Cardiac ventricle fibroblast (primary cell): ENCODE measurements around the gene EMC8.

DNA sequence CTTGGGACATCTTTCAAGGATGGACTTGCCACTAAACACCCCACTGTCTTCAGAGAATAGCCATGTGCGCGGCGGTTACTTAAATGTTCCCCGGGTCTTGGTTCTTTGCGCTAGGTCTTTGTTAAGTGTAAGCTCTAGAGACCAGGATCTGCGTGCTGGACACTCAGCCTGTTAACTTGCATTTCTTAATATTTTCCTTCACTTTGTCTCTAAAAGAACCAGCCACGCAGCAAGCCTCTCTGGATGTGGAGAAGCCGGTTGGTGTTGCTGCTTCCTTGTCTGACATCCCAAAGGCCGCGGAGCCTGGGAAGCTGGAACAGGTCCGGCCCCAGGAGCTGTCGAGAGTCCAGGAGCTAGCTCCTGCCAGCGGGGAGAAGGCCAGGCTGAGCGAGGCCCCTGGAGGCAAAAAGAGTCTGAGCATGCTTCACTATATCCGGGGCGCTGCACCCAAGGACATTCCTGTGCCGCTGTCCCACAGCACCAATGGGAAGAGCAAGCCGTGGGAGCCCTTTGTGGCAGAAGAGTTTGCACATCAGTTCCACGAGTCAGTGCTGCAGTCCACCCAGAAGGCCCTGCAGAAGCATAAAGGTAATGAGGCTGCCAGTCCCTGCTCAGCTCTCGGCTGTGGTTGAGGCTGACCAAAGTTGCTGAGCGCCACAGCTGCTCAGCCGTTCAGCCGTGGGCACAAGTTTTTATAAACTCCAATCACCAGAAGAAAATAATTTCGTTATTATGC lies 22.8 kb downstream of the GINS2 start:
- RAMPAGE, long total RNA = no peak

DNA sequence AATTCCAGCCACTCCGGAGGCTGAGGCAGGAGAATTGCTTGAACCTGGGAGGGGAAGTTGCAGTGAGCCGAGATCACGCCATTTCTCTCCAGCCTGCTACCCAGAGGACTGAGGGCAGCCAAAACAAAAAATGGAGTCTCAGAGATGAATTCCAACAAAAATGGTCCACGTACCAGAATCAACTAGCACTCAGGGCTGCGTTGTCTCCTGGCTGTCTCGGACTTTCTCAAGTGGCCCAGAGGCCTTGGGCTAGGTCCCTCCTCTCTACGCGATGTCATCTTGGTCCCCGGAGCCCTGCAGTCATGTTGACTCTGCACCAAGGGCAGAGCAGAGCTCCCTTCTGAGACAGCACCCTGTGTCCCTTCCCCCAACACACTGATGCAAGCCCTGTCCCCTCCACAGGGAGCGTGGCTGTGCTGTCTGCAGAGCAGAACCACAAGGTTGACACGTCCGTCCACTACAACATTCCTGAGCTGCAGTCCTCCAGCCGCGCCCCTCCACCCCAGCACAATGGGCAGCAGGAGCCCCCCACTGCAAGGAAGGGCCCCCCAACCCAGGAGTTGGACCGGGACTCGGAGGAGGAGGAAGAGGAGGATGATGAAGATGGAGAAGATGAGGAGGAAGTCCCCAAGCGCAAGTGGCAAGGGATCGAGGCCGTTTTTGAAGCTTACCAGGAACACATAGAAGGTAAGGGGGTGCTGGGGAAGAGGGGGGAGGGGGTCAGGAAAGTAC lies 20.9 kb downstream of the GINS2 start:
- RAMPAGE, long total RNA = no peak

- RAMPAGE, long total RNA = no peak
Measured at GRCh38 chr16:85720175-85720688, 30.7 kb downstream of the C16orf74 start.

- RAMPAGE, long total RNA = start-site peak on the plus strand at chr16:85799635-85799717, 3,144 and 193 reads in 2 replicates
Measured at GRCh38 chr16:85798657-85799890, at the start of gene EMC8. TSS of gene EMC8 (minus strand) at chr16:85799544.

DNA sequence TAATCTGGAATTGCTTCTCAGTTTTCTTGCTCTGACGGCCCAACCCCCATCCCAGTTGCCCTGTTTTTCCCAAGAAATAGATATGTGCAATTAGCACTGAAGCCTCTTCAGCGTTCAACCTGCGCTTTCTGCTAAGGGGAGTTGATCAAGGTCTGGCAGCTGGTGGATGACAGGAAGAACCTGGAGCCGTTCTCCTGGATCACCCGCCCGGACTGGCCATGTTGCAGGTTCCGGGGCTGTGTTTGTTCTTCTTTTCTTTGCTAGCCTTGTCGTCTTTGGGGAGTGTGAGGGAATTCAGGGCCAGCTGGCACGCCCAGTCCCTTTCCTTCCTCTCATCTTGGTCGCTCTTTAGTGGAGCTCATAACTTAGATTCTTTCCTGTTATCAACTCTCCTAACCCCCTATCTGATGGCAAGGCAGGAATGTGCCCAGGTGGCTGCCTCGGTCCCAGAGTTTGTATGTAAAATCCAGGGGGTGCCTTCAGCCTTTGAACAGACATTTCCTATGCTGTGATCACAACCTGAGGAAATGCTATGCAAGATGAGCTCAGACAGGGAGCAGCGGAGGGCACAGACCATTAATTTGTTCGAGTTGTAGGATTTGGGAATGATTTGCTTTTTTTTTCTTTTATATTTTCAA lies 28.8 kb upstream of the IRF8 start:
- RAMPAGE, long total RNA = no peak

- RAMPAGE, long total RNA = no peak
Measured at GRCh38 chr16:85888622-85889344, 10.2 kb upstream of the IRF8 start.

DNA sequence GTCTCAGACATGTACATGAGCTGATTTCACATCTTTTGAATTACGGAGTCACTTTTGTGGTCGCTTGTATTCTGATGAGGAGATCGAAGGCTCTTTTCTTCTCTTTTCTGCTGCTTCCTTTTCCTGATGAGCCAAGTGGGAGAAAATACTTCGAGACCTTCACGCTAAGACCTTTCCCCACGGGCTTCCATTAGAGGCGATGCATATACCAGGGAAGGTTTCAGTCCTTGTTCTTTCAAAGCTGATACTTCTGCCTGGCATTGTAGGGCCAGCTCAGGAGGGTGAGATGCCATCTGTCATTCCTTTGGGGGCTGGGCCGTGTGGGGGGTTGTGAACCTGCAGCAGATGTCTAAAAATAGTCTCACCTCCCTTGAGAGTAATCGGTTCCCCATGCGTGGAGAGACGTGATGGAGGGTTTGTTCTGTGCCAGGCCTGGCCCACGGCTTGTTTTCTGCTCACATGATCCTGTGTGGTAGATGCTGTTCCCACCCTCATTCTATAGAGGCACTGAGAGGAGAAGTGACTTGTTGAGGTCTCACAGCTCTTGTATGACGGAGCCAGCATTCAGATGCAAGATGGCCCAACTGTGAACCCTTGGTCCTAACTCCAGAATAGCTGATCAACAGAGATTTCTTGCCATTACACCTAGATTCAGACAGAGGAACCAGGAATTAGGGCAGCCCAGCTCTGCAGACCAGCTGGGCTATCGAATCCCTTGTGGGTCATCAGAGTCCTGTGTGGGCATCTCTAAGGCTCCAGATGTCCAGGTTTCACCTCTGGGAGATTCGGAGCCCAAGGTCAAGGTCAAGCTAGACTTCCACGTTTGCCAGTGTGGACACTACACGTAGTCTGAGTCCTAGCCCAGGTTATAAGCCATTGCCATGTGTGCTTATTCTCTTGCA lies 4.6 kb downstream of the IRF8 start:
- RAMPAGE, long total RNA = no peak

- RAMPAGE, long total RNA = no peak
Measured at GRCh38 chr16:85906230-85906776, 7.3 kb downstream of the IRF8 start.

DNA sequence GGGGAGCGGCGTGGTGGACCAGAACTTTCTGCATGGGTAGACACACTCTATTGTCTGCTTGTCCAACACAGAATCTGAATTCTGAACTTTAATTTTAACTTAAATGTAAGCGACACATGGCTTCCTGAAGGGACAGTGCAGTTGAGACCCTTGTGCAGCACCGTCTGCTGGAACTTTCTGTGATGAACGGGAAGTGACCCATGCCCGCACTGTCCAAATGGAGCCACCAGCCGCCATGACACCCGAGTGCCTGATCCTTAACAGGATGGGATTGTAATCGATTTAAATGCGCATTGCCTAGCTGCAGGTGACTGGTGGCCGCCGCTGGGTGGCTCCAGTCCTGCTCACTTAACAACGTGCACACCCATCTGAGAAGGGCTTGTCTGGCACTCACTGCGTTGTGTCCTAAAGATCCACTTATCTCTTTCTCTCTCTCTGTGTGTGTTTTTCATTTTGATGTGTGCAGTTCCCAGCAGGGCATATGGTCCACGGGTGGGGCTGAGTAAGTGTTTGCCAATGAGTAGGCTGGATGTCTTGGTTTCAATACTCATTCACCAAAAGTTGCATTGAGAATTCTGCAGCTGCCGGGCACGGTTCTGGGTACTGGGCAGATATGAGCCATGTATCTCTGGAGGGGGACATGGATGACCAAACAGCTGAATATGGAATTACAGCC lies 80.6 kb downstream of the IRF8 start:
- RAMPAGE, long total RNA = no peak

DNA sequence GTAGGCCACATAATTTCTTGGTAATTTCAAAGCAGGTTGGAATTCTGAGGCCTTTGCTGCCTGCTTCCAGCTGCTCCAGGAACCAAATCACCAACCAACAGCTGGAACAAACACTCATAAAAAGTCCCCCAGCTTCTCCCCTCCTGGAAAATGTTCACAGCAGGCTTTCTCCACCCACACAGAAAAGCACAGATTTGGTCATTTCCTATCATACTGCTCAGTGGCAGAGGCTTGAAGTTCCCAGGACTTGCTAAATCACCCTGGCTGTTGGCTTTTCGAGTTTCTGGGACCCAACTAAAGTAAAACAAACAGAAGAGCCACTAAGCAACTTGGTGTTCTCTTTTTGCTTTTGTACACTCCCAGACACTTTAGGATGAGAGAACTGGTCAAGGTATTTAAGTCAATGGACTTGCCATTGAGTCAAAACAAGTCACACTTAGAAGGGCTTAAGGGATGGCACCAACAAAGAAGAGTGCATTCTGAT lies 259.0 kb downstream of the IRF8 start:
- RAMPAGE, long total RNA = no peak

DNA sequence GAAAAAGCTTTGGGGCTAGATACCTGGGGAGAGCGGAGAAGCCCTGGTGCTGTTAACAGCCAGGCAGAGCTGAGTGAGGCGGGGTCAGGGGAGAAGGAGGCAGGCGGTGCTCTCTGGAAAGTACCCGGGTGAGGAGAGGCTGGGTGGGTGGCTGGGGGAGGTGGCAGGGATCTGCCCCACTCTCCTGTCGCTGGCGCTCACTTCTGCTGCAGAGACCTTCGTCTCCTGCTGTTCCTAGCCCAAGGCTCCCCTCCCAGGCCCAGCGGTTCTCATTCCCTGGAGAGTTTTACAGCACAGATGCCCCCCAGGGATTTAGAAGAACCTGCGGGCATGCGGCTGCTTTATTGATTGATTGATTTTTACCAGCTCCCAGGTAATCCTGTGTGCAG lies 302.8 kb downstream of the IRF8 start:
- RAMPAGE, long total RNA = no peak

- RAMPAGE, long total RNA = no peak
Measured at GRCh38 chr16:86341110-86341501, 169.2 kb upstream of the FOXF1 start.

DNA sequence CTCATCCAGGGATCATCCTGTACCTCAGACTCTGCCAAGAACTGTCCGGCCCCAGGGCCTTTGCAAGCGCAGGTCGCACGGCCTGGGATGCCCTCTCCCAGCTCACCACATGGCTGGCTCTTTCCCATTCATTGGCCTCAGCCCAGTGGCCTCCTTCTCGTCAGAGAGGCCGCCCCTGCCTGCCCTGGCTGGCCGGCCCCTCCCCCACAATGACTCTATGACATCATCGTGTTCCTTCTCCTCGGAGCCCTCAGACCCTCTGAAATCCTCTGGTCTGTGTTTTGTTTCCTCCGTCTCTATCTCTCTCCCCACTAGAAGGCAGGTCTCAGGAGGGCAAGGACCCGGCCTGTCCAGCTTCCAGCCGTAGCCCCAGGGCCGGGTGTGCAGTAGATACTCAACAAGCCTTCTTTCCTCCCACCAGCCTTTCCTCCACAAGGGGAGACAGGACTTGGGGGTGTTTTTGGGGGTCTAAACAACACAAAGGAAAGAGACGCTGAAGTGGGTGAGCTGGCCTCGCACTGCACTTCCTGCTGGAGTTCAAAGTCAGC lies 164.8 kb upstream of the FOXF1 start:
- RAMPAGE, long total RNA = no peak

GRCh38 chr16:86496286-86496718 lies 14.0 kb upstream of the FOXF1 start:
- RAMPAGE, long total RNA = no peak

DNA sequence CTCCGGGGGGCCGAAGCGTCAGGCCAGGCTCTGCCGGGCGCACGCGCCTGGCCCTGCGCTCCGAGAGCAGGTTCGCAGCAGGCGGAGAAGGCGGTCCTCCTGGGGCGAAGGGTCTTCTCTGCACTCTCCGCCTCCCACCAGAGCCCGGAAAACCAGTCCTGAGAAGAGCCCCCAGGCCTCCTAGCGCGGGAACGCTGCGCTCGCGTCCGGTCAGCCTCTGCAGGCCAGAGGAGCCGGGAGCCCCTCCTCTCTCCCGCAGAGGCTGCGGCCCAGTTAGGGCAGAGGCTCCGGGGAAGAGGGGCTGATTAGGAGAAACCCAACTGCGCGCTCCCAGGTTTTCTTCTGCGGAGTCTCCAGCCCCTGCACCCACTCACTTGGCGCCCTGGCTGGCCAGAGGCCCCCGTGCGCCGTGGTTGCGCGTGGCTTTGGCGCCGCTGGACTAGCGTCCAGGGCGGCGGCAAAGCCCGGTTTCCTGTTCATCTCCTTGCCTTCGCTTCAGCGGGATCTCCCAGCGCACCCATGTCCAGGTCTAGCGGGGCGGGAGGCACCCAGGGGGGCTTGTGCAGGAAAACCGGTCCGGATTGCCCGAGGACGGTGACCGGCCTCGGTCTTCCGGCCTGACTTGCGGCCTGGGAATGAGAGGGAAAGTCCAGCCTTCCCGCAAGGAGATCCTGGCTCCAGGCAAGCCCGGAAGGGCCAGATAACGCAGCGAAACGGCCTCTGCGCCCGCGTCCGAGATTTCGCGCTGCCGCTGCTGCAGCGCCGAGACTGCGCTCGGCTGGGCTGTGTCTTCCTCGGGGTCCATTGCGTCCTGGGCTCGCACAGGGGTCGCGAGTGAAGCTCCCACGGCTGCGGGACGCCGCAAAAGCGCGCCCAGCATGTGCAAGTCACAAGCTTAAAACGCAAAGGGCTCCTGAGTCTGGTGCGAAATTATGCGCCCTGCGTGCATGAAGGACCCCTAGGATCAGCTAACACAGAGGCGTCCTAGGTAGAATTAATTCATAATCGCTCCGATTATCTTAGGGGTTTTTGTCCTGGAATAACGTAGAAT lies 5.5 kb downstream of the FOXF1 start:
- RAMPAGE, long total RNA = no peak

GRCh38 chr16:86586416-86586748 lies 8.0 kb downstream of the FOXL1 start:
- RAMPAGE, long total RNA = no peak

GRCh38 chr16:86651674-86652219 lies 73.4 kb downstream of the FOXL1 start:
- RAMPAGE, long total RNA = no peak

DNA sequence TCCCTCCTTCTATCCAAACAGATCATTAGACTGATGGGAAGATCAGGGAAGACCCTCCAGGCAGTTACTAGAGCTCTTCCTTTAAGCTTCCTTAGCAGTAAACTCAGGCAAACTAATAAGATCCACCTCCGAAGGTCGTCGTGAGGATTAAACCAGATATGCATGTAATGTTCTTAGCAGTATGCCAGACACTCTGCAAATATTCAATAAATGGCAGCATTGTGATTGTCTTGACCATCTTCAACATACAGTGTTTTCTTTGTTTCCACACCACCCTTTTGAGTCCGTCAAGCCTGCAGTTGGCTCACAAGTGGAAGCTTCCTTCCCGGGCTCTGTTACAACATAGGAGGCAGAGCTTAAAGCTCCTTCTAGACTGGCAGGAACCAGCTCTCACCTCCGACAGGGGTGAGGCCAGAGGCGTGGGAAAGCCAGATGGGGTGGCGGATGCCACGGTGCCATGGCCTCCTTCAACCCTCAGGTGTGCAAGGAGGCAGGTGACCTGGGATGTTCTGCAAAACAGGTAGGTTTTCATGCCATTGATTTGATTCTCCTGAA lies 138.3 kb downstream of the FOXL1 start:
- RAMPAGE, long total RNA = no peak

- RAMPAGE, long total RNA = no peak
Measured at GRCh38 chr16:87350655-87351368, 32.8 kb downstream of the FBXO31 start.

DNA sequence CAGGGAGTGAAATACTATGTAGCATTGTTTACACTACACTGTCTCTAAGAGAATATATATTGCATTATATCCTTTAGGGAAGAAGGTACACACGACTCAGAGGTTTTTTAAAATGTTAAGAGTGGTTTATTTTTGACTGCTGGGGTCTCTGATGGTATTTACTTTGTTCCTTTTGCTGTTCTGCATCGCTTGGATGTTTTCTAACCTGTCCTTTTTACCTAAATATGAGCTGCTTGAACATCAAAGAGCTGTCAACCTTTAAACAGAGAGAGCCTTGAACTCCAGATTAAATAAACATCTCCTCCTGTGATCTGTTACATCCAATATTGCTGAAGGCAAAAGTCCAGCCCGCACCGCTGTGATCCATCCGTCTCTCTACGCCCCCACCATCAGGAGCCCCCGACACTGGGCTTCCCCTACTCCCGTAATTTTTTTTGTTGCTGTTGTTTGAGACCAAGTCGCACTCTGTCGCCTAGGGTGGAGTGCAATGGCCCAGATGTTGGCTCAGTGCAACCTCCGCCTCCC lies 1.3 kb downstream of the FBXO31 start:
- RAMPAGE, long total RNA = no peak